Epithelial cell of alveolus of lung (primary cell): ENCODE results near the gene TDRKH.

GRCh38 chr1:151524000-151525094, 13.2 kb downstream of the CGN start:
- RAMPAGE, long total RNA: no peak
- RRBS: no CpG with 5 or more reads among the region's 14 CpGs

DNA sequence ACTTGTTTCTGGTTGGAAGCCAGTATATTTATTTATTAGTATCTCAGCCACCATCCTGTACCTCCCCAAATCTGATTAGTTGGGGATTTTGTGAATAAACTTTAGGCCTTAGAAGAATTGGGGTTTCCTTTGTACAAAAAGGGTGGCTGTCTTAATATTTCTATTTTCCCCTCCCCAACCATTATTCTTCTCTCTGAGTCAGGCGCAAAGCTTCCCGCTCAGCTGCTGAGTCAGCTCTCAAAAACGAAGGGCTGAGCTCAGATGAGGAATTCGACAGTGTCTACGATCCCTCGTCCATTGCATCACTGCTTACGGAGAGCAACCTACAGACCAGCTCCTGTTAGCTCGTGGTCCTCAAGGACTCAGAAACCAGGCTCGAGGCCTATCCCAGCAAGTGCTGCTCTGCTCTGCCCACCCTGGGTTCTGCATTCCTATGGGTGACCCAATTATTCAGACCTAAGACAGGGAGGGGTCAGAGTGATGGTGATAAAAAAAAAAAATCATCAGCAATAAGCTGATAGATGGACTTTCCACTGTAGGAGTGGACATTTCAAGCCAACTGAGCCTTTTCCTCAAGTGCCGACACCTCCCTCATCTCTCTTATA, 3.0 kb upstream of the TUFT1 start:
- RAMPAGE, long total RNA: no peak
- RRBS: no CpG with 5 or more reads among the region's 10 CpGs

DNA sequence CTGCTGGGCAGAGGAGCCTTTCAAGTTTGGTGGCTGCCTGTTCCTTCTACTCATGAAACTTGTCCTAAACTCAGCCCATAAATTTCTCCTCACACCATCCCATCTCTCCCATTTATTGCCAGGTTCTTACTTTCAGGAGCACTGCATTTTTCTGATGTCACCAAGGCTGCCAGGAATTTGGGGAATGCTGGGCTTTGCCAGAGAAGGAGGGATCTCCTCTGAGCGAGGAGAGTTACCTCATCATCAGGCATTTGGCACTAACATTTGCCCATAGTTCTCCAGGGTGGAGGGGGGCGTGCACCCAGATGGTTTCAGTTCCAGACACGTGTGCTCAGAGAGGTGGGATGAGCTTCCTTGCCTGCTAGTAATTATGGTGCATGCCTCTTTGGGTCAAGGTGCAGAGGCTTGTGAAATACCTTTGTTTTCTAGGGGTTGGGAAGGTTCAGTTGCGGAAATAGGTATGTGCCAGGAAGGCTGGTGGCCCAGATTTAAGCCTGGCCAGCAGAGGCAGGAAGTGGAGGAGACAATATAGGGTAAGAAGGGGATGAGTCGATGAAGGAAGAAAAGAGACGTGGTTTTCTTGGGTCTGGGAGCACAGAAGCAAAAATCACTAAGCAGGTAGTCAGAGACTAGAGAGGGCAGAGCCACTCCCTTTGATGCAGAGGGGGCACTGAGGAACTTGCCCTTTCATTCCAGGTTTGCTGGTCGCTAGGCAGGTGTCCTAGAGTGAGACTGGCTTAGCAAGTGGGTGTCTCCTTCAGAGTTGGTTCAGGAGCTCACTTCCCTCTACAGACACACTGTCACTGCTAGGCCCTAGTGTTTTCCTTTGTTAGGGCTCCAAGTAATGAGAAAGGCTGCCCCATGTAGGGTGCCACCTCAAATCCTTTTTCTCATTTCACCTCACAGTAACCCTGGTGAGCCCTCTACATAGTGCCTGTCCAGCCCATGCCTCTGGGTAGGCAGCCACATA, 7.2 kb downstream of the TUFT1 start:
- RAMPAGE, long total RNA: no peak
- RRBS: no CpG with 5 or more reads among the region's 7 CpGs

- RAMPAGE, long total RNA: no peak
- RRBS: no CpG with 5 or more reads among the region's 4 CpGs
These were observed 24.4 kb downstream of the CELF3 start for GRCh38 chr1:151692083-151692753.

GRCh38 chr1:151713043-151713526, 3.5 kb downstream of the CELF3 start:
- RAMPAGE, long total RNA: no peak
- RRBS: no CpG with 5 or more reads among the region's 3 CpGs

- RAMPAGE, long total RNA: no peak
- RRBS: no CpG with 5 or more reads among the region's 21 CpGs
These were observed 7.0 kb downstream of the RIIAD1 start for GRCh38 chr1:151728020-151729065.

DNA sequence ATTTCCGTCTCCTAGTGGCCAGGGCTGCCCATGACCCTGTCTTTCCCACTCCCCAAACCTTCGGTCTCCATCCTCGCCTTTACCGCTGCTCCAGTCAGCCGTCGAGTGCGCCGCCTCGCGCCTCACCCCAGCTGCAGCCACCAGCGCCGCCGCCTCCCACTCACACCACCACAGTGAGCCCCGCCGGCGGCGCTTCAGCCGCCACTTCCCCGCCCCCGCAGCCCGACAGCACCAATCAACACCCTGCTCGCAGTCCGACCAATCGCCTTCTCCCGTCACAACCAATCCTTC, at the start of gene TDRKH:
Gene TDRKH, minus strand, starts transcription at position 179 of the 291 bp plus-strand sequence.
- RAMPAGE, long total RNA: start-site peak on the minus strand centred at position 178 of the sequence, 73 bp wide, 14 and 31 reads in 2 replicates
- RRBS: no CpG with 5 or more reads among the region's 25 CpGs

GRCh38 chr1:151825965-151826714, 5.5 kb downstream of the RORC start:
- RAMPAGE, long total RNA: no peak
- RRBS: no CpG with 5 or more reads among the region's 16 CpGs

- RAMPAGE, long total RNA: no peak
- RRBS: no CpG with 5 or more reads among the region's 6 CpGs
These were observed 40.3 kb downstream of the S100A10 start for GRCh38 chr1:151953409-151953711.

- RAMPAGE, long total RNA: no peak
- RRBS: no CpG with 5 or more reads among the region's 3 CpGs
These were observed 2.1 kb downstream of the S100A10 start for GRCh38 chr1:151991424-151992086.

GRCh38 chr1:152001041-152001822, 7.6 kb upstream of the S100A10 start:
- RAMPAGE, long total RNA: no peak
- RRBS: no CpG with 5 or more reads among the region's 5 CpGs

DNA sequence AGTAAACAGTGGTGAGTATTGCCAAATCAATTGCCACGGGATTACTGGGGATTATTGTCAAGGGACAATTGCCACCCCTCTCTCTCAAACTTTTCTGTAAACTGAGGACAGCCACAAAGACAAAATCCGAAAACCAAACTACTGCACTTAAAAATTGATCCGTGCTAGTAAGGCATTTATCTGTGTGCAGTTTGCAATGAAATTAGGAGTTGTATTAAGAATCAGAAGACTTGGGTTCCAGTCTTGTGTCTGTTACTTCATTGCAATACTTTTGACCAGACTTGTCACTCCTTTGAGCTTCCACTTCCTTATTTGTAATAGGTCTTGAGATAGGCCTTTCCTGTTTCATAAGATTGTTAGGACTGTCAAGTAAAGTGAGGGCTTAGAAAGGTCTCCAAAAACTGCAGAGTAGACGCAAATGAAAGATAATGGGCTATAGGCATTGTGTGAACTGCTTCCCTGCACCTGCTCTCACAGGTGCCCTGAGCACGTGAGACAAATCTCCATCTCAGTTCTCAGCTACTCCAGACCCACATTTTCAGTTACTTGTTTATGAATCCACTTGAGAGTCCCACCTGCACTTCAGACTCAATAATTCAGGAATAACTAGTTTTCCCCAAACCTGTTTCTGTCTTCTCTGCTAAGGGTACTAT, 1.4 kb upstream of the S100A11 start:
- RAMPAGE, long total RNA: no peak
- RRBS: no CpG with 5 or more reads among the region's 5 CpGs

- RAMPAGE, long total RNA: no peak
- RRBS: no CpG with 5 or more reads among the region's 17 CpGs
These were observed 11.0 kb upstream of the S100A11 start for GRCh38 chr1:152047524-152048488.

GRCh38 chr1:152109993-152110924, 5.0 kb downstream of the TCHH start:
- RAMPAGE, long total RNA: no peak
- RRBS: no CpG with 5 or more reads among the region's 54 CpGs

DNA sequence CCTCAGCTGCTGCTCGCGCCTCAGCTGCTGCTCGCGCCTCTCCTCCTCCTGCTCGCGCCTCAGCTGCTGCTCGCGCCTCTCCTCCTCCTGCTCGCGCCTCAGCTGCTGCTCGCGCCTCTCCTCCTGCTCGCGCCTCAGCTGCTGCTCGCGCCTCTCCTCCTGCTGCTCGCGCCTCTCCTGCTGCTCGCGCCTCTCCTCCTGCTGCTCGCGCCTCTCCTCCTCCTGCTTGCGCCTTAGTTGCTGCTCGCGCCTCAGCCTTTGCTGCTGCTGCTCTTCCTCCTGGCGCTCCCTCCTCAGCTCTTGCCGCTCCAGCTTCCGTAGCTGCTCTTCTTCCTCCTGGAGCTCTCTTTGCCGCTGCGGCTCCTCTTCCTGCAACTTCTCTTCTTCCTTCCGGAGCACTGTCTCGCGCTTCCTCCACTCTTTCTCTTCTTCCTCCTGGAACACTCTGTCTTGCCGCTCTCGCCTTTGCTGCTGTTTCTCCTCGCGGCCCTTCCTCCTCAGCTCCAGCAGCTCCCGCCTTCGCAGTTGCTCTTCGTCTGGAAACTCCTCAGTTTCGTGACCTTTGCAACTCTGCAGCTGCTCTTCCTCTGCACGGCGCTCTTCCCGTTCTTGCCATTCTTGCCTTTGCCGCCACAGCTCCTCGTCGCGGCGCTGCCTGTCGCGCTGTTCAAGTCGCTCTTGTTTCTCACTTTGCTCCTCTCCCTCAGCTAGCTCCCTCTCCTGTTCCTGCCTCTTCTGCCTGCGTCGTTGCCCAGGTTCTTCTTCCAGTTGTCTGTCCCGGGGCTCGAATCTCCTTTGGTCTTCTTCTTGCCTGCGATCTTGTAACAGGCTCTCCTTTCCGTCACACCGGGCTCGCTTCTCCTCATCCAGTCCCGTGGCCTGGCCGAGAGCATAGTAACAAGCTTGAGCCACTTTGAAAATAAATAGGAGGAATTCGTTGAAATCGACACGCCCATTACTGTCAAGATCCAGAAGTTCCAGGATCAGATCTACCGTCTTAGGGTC, 2.9 kb downstream of the TCHH start:
- RAMPAGE, long total RNA: no peak
- RRBS: 9% methylated on average over 5 of the region's 66 CpGs

GRCh38 chr1:152409727-152411197, 3.8 kb downstream of the CRNN start:
- RAMPAGE, long total RNA: no peak
- RRBS: no CpG with 5 or more reads among the region's 19 CpGs

GRCh38 chr1:152515210-152516087, 1.2 kb downstream of the CRCT1 start:
- RAMPAGE, long total RNA: no peak
- RRBS: no CpG with 5 or more reads among the region's 54 CpGs

GRCh38 chr1:152570614-152570962, 4.0 kb upstream of the LCE3E start:
- RAMPAGE, long total RNA: no peak

DNA sequence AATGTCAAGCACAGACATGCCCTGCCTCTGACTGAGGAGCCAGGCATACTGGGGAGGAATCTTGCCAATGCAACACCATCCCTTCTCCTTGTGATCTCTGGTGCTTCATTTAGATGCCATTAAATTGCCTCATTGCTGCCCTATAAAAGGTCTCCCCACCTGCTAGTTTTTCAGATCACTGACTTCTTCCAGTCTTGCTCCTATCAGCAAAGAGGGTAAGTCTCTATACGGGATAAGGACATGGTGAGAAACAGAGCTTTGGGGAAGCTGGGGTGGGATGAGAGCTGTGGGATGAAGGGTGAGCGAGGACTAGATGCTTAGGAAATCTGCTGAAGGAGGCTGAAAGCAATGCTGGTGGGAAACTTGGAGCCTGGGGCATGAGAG, 909 bp upstream of the C1orf68 start:
- RAMPAGE, long total RNA: no peak
- RRBS: no CpG with 5 or more reads among the region's 2 CpGs

GRCh38 chr1:153030795-153031064, 273 bp upstream of the SPRR1B start:
- RAMPAGE, long total RNA: no peak